Heart right ventricle (tissue), 2 donors: ENCODE data around the gene TMEM260.

- PRO-cap, 2 experiments: no peak in any of the 2 experiments
These were observed 6.9 kb upstream of the LGALS3 start for GRCh38 chr14:55122233-55122505.

- PRO-cap, 2 experiments: no peak in any of the 2 experiments
These were observed 2.0 kb upstream of the LGALS3 start for GRCh38 chr14:55126749-55127725.

DNA sequence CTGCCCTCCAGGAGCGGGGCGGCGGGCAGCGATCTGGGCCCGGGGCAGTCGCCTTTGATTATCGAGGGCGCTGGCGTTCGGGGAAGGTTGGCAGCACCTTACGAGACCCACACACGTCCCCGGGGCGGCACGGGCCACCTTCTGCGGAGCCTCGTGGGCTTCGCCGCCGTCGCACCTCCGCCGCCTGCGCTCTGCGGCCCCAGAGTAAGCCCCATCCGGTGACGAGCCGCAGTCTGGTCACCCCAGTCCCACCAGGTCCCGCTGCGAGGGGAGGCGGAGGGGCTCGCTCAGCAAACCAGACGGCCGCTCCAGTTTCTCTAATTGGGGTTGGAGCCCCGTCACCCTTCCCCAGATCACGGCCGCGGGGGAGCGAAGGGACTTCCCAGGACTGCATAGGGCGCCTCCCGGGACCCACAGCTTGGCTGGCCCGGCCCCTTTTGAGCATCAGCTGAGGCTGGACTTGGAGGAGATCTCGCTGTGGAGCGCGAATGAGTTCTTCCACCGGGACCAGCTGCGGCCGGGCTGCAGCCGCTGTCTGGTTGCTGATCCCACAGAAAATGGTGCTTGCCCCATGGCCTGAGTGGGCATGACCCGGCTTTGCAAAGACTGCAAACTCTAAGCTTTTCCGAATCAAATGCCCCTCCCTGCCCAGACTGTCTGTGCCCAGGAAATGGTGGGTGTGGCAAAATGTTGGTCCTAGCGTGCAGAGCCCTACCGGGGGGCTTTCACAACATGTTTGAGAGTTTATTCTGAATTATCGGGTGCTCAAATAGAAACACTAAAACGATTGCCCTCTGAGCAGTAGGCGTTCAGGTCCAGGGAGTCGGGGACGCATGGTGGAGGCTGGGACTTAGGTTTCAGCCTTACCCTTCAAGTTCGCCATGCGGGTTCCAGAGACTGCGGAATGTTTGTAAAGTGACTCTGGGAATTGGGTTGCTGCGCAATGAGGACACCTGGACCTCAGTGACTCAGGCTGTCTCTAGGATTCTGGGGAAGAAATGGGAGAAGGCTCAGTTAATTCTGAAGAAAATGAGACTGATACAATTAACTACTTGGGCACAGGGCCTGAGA is 727 bp downstream of the LGALS3 start:
- PRO-cap, 2 experiments: peak in 2 of 2 experiments; most common plus-strand start position 487 of the sequence (in 1); most common minus-strand start position 206 of the sequence (in 1)

DNA sequence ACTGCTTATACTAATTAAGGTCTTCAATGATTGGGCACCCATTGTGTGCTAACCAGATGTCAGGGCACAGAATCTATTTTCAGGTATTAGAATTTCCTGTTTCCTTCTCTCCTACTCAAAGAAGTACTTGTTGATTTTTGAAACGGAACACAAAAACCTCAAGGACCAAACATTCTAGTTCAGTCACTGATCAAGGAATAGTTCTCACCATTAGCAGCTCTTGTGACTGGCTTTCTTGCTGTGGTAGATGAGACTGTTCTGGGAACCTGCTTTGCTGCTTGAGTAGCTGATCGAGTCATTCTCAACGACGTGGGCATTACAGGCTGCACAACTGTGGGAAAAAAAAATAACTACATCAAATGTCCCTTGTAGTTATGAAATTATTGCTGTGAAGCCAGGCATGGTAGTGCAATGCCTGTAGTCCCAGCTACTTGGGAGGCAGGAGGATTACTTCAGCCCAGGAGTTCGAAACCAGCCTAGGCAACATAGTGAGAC is 10.9 kb downstream of the DLGAP5 start:
- PRO-cap, 2 experiments: no peak in any of the 2 experiments

DNA sequence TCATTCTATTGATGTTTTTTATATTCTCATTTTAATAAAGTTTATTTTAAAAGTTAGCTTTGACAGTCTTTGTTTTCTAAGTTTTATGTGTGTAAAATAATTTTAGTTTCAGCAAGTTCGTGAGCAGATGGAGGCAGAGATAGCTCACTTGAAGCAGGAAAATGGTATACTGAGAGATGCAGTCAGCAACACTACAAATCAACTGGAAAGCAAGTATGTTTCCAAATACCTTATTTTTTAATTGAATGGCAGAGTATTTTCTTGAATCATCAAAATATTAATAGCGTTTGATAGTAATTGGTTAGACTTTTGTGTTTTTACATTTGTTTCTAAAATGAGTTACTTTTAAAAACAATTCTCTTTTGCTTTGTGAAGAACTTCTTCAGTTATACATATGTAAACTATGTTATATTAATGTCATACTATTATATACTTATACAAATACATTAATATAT is 53.1 kb downstream of the KTN1 start:
- PRO-cap, 2 experiments: no peak in any of the 2 experiments

GRCh38 chr14:55851237-55851742 is 266.9 kb upstream of the PELI2 start:
- PRO-cap, 2 experiments: no peak in any of the 2 experiments

- PRO-cap, 2 experiments: no peak in any of the 2 experiments
These were observed 2.1 kb downstream of the PELI2 start for GRCh38 chr14:56120086-56120871.

GRCh38 chr14:56125179-56125887 is 7.1 kb downstream of the PELI2 start:
- PRO-cap, 2 experiments: no peak in any of the 2 experiments

DNA sequence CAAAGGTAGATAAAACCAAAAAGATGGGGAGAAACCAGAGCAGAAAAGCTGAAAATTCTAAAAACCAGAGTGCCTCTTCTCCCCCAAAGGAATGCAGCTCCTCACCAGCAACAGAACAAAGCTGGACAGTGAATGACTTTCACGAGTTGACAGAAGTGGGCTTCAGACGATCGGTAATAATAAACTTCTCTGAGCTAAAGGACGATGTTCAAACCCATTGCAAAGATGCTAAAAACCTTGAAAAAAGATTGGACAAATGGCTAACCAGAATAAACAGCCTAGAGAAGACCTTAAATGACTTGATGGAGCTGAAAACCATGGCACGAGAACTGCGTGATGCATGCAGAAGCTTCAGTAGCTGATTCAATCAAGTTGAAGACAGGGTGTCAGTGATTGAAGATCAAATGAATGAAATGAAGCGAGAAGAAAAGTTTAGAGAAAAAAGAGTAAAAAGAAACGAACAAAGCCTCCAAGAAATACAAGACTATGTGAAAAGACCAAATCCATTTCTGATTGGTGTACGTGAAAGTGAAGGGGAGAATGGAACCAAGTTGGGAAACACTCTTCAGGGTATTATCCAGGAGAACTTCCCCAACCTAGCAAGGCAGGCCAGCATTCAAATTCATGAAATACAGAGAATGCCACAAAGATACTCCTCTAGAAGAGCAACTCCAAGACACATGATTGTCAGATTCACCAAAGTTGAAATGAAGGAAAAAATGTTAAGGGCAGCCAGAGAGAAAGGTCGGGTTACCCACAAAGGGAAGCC is 111.6 kb downstream of the PELI2 start:
- PRO-cap, 2 experiments: no peak in any of the 2 experiments

DNA sequence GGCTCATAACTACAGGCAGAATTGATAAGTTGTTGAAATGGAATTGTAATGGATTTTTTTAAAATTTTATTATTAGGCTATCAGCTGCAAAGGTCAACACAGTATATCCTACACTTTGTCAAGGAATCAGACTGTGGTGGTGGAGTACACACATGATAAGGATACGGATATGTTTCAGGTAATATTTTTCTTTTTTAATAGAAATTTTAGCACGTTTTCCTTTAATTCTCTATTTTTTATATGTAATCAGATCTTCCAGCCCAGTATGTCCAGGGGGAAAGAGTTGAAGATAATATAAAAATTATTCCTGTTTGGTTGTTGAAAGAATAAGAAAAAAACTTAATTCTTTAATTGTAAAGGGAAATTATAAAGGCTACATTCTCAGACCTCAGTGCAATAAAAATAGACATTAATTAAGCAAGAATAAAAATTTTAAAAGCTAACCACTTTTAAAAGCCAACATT is 161.4 kb downstream of the PELI2 start:
- PRO-cap, 2 experiments: no peak in any of the 2 experiments

DNA sequence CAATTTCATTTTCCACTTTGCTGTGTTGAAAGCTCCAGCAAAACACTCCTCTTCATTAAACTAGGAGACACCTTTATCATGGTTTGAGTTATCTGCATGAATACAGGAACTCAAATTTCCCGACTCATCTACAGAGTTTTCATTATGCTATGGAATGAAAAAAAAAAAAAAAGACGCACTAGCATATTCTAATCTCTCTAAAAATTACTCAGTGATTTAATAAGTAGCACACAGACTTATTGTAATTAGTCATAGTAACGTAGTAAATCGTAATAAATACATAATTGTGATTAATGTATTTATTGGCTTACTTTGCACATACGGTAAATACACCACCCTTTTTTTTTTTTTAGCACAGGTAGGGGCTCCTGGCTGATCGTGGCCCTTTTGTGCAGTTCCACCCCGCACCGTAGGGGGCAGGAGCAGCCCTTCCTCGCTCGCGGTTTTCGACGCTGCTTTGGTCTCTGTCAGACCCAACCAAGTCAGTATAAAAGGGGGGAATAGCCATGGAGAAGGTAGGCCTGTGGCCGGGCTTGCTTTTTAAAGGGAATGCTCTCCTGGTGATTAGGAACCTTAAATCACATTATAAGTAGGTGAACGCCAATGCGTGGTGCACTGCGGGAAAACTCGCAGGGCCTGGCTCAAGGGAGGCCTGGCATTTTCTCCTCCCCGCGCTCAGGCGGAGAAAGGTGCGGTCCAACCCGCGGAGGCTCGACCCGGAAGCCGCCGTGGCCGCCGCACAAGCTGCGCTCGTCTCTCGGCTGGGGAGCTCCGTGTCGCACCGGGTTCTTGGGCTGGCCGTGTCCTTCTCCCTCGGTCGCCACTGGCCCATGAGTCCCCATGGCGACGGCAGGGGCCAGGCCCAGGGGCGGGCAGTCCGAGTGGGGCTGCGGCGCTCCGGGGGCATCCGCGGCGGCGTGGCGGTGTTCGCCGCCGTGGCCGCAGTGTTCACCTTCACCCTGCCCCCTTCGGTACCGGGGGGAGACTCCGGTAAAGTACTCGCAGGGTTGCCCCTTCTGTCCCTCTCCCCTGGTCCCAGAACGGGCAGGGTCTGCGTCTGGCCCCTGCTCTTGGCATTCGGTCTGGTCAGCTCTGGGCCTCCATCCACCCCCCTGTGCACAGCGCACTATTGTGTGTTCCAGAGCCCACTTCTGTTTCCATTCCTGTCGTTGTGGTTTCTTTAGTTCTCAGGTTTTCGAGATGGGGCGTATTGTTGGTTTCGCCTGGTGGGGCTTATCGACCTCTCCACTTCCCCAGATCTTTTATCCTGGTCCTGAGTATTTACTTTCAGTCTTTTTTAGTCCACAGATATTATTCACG is at the start of gene TMEM260:
Gene TMEM260 (plus strand): TSS at position 714 of the 1,320 bp plus-strand sequence.
- PRO-cap, 2 experiments: peak in 2 of 2 experiments; most common plus-strand start position 742 of the sequence (in 2)

- PRO-cap, 2 experiments: no peak in any of the 2 experiments
These were observed 60.8 kb downstream of the TMEM260 start for GRCh38 chr14:56639994-56641145.

GRCh38 chr14:57962120-57962444 is 96.2 kb upstream of the SLC35F4 start:
- PRO-cap, 2 experiments: no peak in any of the 2 experiments

DNA sequence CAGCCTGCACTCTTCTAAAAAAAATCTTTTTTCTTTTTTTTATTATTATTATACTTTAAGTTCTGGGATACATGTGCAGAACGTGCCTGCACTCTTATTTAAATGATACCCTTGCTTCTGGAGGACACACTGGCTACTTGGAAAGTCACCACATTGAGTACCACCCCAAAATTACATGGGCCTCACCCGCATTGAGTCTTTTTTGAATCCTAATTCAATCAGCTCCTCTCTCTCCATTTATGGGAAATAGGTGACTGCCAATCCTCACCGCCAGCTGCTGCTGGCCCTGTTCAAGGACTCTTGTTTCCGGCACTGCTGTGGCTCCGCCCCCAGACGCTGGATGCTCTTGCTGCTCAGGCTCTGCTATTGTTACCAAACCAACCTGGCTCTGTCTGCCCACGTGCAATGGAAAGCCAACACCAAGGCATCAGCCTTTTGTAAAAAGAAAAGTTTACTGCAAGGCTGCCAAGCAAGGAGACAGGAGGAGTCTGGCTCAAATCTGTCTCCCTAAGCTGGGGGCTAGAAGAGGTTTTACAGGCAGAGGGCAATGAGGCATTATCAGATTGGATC is 116.9 kb upstream of the SLC35F4 start:
- PRO-cap, 2 experiments: no peak in any of the 2 experiments

- PRO-cap, 2 experiments: no peak in any of the 2 experiments
These were observed 928 bp downstream of the ACTR10 start for GRCh38 chr14:58200816-58201338.

DNA sequence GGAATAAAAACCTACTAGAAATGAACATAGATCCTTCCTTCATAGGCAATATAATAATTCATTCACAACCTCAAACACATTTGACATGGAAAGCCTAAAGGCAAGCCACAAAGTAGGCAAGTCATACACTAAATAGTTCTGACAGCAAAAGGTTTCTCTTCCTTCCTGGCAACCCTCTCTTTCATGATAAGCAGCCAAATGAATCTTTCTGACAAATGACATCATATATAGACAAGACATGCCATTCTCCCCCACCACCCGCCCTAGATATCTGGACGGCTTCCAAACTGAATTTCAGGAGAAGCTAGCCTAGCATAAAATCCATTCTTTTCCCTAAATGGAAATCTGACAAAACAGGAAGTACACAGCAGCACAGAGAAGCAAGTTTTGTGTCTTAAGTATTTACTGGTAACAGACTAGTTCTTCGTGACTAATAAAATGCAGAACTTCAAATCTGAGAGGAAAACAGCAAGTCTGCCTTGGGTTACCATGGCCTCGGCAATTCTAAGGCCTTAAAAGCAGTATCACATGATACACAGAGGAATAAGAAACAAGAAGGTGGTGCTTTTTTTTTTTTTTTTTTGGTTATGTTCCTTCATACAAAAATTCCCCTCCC is 17.1 kb upstream of the ARID4A start:
- PRO-cap, 2 experiments: no peak in any of the 2 experiments

GRCh38 chr14:58310220-58310743 is 11.9 kb downstream of the ARID4A start:
- PRO-cap, 2 experiments: no peak in any of the 2 experiments

DNA sequence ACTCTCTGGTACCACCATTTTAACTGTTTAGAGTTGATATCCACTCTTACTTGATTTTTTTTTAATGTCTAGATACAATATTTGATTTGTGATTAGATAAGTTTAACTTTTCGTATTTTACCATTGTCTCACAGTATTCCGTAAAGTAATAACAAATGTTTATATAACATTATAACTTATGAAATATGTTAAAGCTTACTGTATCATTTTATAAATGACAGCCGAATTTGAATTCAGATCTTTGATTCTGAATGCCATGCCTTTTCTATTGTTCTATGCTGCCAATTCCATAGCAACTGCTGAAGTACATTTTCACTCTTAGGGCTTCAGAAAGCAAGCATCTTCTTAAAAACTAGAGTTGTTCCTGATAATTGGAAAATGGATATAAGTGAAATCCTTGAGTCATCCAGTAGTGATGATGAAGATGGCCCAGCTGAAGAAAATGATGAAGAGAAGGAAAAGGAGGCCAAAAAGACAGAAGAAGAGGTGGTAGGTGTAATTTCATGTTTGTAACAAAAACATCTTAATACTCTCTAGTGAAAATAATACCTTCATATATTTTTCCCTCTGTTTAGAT is 31.4 kb downstream of the ARID4A start:
- PRO-cap, 2 experiments: no peak in any of the 2 experiments

DNA sequence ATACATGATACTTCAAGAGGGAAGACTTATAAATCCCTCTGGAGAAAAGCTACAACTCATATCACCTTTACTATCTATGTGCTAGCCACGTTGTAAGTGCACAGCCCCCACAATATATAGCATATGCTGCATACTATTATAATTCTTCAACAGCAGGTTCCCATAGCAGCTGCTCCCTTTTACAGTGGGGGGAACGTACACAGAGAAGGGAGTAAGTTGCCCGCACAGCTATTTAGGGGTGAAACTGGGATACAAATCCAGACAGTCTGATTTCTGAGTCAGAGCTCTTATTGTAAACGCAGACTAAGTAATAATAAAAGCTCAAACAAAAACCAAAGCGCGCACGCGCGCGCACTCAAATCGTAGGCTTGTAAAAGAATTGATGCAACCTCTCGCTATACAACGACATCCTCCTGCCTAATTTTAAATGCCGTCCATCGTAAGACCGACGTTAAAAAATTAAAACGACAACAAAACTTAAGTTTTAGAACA is 822 bp upstream of the DACT1 start:
- PRO-cap, 2 experiments: no peak in any of the 2 experiments

DNA sequence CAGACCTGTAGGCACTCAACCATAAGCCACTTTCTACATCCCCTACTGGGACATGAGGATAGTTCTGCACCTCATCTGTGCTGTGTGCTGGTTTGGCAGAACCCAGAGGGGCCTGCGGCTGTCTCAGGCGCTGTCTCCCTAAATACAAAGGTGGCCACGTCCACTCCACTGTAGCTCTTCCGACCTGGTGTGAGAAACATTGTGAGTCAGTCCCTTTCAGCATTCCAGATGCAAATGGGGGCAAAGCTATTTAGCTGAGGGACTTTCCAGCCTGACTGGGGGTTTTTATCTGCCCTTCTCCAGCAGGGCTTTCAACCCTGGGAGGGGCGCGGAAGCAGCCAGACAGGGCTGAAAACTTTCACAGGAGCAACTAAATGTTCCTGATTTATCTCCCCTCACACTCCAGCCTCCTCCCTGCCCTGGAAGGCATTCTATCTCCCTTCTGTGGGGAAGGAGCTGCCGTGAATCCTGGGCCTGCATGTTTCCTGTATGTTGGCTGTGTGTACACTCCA is 218.2 kb upstream of the DAAM1 start:
- PRO-cap, 2 experiments: no peak in any of the 2 experiments